Neutrophil (primary cell): ENCODE measurements around a stretch of chr3.

- PRO-cap: no peak
These were observed 2.3 kb downstream of the EOMES start for GRCh38 chr3:27719842-27720268.

GRCh38 chr3:27881353-27881946, 159.3 kb upstream of the EOMES start:
- PRO-cap: no peak

- PRO-cap: no peak
These were observed 183.5 kb upstream of the EOMES start for GRCh38 chr3:27905585-27906038.

DNA sequence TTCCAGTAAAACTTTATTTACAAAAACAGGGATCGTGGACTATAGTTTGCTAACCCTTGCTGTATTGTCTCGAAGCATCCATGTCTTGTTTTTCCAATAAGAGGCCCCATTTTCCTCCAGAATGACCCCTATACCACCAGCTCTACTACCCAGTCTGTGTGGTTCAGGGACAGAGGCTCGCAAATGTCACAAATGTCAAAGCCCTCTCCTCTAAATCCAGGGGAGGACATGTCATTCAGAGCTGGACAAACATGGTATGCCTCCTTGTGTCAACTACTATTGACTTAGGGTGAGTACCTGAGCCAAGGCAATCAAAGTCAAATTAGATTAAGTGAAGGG, 186.8 kb upstream of the EOMES start:
- PRO-cap: no peak

DNA sequence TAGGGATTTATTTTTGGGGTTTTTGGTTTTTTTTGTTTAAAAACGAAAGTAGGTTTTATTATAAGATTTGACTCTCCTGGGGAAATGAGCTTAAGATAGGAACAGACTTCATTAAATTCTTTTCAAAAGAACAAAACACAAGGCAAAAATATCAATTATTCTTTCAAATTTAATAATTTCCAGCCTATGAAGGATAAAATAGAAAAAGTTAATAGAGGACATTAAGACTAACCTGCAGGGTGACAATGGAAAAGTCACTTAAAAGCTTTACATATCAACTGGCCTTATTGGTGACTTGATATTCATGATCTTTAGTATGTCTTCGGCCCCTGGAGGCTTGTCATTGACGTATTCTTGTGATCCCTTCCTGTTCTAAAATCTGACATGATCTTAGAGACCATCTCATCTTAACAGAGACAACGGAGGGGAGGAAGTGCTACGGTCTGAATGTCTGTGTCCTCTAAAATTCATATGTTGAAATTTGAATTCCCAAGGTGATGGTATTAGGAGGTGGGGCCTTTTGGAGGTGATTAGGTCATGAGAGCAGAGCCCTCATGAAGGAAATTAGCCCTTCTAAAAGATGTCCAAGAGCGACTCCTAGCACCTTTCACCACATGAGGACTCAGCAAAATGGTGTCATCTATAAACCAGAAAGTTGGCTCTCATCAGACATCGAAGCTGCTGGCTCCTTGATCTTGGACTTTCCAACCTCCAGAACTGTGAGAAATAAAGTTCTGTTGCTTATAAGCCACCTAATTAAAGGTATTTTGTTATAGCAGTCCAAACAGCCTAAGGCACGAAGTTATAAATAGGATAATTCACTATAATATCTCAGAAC, 233.3 kb upstream of the CMC1 start:
- PRO-cap: no peak

- PRO-cap: no peak
These were observed 226.6 kb upstream of the AZI2 start for GRCh38 chr3:28575105-28575813.

DNA sequence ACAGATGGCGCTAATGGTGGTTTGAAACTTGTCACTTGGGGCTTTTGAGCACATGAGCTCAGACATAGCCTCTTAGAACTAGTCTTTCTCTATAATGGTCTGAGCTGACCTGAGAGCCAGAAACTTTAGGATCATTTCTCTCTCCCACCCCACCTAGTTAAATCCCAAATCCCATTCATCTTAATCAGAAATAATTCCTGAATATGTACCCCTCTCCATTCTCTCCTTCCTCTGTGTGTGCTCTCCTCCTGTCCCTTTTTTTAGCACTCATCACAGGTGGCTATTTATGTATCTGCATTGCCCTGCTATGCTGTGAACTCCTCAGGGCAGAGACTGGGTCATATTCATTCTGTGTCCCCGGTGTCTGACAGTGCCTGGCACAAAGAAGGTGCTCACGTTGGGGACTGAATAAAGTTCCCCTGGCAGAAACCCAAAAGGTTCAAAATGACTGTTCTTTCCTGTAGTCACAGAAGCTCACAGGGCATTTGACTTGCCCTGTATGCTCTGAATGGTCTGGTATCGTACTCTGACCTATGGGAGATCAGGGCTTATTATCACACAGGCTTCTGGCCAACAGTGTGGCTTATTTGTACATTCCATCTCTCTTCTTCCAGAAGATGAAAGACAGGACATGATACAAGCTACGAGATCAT, 319.3 kb upstream of the AZI2 start:
- PRO-cap: no peak

GRCh38 chr3:29140757-29141210, 140.1 kb upstream of the RBMS3 start:
- PRO-cap: no peak

- PRO-cap: no peak
These were observed 1.2 kb upstream of the RBMS3 start for GRCh38 chr3:29279663-29280097.

DNA sequence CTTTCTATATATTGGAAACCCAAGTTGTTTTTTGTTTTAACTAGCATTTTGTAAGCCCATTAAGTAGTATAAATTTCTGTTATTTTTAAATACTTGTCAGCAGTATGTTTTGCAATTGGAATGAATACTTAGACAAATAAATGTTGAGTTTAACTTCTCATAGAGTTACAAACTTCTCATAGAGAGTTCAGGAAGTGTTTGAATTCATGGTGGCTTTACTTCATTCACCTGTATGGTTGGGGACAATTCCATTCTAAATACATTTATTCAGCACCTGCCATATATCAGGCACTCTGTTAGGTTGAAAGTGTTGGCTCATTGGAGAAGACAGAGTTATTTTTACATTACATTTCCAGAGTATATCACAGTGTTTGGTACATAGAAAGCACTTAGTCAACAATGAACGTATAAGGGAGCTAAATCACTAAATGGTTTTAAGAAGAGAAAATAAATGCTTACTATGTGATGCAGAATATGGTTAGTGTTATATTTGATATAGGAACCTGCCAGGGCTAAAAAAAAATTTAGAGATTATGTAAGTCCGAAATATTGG, 27.2 kb downstream of the RBMS3 start:
- PRO-cap: no peak

GRCh38 chr3:29309562-29310166, 28.8 kb downstream of the RBMS3 start:
- PRO-cap: no peak

DNA sequence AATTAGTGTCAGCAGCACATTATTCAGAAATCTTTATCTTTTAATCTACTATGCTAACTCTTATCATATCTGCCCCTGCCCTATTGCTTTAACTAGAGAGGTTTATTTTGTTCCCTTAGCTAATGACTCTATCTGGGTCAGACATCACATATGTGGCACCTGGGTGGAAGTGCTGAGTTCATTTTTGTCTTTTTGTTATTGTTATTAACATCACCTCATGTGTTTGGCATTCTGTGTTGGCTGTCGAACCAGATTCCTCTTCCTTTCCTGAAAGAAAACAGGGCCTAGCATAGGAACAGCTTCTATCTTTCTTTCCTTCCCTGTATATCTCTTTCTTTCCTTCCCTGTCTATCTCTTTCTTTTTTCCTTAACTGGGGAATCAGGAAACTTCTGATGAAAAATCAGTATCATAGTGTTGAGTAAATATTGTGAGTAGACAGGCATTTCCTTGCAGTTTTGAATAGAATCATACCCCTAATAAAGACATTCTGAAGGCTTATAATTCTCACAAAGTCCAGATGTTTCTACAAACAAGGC, 100.8 kb downstream of the RBMS3 start:
- PRO-cap: no peak

DNA sequence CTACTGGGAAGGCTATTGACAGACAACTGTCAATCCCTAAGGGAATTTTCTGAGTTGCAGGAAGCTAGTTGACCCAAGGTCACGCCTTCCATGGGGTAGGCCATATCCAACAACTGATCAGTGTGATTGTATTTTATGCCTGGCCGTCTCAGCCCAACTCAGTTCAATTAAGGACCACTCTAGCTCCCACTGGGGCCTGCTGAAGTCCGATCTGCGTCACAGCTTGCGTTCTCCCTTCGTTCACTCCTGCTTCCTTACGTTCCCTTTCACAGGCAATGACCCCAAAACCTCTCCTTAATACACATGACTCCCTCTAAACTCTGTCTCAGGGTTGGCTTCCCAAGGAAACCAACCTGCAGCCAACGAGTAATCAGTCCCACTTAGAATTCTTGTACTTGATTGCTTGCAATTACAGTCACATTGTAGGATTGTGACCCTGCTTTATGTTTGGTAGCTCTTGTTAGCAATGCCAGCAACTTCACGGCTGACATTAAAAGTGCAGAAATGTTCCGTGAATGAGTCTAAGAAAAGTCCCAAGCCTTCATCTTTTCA, 428.1 kb downstream of the RBMS3 start:
- PRO-cap: no peak

- PRO-cap: no peak
These were observed 378.5 kb upstream of the TGFBR2 start for GRCh38 chr3:30227913-30228372.

DNA sequence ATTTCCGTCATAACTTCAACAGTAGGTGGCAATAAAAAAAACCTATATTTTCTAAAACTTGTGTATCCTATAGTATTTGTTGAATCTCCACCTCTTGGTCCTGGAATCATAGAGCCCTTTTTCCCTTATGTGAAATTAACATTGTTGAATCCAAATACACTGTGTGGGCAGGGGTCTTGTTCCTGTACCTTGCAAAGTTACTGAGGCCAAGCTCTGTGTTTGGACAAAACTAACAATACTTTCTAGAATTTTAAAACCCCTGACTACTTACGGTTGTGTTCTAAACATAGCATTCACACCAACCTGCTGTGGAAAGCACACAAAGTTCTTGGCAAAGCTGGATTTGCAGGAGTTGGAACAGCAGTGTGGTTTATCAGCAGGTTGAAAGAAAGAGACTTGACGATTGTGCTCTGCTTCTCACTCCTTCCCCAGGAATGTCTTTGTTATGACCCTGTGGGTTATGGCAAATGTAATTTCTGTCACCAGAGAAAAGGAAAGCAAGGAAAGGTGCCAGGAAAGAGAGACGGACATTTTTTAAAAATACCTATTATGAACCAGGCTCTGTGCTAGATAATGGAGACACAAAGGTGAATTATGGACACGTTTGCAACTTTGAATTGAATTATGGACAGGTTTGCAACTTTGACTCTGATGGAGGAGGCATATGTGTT, 165.6 kb upstream of the TGFBR2 start:
- PRO-cap: no peak

GRCh38 chr3:30495554-30496178, 110.7 kb upstream of the TGFBR2 start:
- PRO-cap: no peak

DNA sequence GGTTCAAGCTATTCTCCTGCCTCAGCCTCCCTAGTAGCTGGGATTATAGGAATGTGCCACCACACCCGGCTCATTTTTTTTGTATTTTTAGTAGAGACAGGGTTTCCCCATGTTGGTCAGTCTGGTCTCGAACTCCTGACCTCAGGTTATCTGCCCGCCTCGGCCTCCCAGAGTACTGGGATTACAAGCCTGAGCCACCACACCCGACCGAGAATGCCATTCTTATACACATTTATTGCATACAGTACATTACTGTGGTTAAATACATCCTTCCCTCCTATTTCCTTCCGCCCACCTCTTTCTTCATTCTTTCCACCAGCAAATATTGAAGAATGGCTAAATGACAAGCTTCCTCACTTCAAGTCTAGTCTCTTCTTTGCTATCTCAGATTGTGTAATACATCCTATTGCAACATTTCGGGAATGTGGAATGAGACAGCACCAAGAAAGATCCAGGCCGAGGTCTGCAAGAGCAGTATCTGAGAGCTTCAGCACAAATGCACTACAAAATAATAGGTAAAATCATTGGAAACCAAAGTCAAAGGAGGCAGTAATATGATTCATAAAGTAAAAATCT, 94.9 kb upstream of the TGFBR2 start:
- PRO-cap: no peak

DNA sequence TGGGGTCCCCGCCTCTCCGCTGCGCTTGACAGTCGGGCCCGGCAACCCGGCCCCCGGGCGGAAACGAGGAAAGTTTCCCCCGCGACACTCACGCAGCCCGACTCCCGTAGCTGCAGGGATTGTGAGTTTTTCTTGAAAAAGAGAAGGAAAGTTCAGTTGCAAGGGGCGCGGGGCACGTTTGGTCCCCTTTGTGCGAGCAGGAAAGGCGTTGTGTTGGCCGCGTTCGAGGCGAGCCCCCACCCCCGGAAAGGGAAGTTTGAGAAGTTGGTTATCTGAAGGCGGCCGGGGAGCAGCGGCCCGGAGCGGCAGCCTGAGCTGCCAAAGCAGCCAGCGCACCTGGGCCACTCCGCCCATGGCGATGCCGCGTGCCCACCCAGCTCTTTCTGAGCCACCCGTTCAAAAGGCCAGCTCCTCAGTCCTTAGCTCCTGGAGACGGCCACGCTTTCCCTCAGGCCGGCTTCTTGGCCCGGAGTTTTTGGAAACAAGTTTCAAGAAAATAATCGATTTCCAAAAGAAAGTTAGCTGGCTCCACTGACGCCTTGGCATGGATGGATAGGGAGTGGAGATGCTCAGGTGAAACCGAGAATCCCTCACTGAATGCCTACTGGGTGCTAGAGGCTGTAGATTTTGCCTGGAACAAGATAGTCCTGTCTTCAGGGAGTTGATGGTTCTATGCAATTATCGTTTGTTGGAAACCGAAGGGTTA, 776 bp downstream of the TGFBR2 start:
- PRO-cap: no peak

DNA sequence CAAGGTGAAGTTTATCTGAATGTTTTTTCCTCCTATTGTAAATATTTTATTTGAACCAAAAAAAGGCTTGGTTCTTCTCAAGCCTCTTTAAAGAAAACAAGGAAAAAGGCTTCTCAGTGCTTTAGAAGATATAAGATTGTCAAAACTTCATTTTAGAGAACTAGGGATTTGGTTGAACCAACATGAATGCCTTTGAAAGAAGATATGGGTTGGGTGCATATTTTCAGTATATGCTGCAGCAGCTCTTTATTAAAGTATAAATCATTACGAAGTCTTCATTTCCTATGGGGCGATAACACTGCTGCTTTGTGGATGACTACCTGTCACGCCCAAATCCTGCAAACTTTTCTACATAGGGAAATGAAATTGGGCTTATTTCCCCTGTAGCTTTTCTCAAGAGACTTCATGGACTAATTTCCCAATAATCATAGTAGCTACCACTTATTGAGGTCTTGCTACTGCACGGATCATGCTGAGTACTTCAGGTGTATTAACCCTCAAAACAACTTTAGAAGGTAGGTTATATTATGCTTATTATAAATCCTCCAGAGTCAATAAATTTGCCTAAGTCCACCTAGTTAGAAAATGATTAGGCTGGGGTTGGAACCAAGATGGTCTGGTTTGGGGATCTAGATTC, 7.9 kb downstream of the TGFBR2 start:
- PRO-cap: no peak

- PRO-cap: no peak
These were observed 22.0 kb downstream of the TGFBR2 start for GRCh38 chr3:30628315-30628837.